Fibroblast of the aortic adventitia (primary cell): ENCODE data around the gene FAM50A.

GRCh38 chrX:154012696-154012833, 7.1 kb downstream of the IRAK1 start:
- CAGE, long polyA plus RNA, result no peak

DNA sequence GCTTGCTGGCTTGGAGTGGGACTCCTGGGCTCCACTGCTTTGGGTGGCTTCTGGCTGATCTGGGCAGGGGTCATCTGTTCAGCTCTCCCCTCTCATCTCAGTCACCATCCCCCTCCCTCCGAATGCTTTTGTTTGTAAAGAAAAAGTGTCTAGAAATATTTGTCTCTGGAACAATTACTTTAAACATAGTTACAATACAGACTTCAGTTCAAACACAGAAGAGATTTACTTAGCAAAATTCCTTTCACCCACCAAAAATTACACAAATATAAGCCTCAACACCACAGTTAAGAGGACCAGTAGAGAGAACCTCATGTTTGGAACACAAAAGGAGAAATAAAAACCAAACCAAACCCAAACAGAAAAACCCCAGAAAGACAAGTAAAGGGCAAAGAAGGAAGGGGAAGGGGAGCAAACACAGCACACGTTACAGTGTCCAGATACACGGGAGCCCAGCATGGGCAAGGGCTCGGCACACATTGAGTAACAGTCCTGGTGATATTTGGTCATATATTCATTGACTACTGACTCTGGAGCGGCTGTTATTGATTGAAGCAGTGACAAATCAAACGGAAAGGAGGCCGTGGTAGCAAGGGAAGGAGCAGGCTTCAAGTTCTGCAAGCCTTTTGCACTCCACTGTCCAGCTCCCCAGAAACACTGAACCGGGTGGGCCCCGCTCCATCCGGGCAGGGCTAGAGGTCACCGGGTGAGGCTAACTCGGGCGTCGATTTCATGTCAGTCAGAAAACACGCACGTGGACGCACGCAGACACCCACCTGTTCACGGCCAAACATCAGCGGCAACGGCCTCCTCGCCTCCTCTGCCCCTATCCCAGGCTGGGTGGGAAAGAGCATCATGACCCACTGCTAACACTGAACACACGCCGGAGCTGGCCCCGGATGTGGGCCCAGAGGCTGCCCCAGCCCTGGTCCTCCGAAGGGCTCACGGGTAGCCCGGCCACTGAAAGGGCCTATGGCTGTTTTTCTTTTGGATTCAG, 3.6 kb upstream of the IRAK1 start:
- CAGE, long polyA plus RNA, result no peak

DNA sequence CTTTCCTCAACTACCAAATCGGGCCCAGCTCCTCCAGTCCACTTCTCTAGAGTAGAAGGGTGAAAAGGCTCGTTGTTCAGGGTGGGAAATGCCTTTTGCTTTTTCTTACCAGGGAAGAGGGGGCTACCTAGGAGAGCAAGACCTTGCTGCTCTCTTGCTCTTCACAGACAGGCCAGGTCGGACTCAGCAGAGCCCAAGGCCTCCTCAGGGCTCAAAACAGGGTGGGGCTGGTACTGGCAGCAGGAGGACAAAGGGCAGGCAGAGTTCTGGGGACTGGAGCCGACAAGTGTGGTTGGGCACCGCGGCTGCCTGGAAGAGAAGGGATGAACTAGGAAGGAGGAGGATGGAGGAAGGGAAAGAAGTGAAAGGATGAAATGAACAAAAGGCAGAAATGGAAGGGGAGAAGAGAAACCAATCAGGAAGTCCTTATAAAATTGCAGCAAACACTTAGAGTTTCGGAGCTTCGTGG, 9.1 kb upstream of the IRAK1 start:
- CAGE, long polyA plus RNA, result no peak

DNA sequence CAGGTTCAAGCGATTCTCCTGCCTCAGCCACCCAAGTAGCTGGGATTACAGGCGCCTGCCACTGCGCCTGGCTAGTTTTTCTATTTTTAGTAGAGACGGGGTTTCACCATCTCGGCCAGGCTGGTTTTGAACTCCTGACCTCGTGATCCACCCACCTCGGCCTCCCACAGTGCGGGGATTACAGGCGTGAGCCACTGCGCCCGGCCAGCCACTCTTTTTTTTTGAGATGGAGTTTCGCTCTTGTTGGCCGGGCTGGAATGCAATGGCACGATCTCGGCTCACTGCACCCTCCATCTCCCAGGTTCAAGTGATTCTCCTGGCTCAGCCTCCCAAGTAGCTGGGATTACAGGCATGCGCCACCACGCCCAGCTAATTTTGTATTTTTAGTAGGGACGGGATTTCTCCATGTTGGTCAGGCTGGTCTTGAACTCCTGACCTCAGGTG, 32.9 kb upstream of the IRAK1 start:
- CAGE, long polyA plus RNA, result no peak

- CAGE, long polyA plus RNA, result no peak
These were observed 14.2 kb downstream of the MECP2 start for GRCh38 chrX:154083115-154083863.

DNA sequence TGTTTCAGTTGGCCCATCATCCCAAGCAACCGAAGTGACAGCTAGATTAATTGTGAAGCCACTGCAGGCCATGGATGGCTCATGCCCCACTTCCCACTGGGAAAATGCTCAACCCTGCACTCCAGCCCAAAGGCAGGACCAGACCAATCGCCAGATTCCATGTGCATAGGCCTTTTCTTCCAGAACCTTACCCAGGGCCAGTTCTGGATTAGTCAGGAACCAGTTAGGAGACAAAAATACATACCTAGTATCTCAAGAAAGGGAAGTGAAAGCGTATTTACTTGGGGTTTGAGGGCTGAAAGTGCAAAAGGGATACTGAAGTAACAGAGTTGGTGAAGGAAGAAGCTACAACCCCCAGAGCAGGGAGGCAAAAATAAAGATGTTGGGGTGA, 38.1 kb downstream of the TKTL1 start:
- CAGE, long polyA plus RNA, result no peak

- CAGE, long polyA plus RNA, result no peak
These were observed 14.0 kb downstream of the FLNA start for GRCh38 chrX:154360492-154360846.

- CAGE, long polyA plus RNA, result no peak
These were observed 9.3 kb downstream of the FLNA start for GRCh38 chrX:154365004-154365690.

- CAGE, long polyA plus RNA, result no peak
These were observed 6.7 kb downstream of the FLNA start for GRCh38 chrX:154367569-154368286.

DNA sequence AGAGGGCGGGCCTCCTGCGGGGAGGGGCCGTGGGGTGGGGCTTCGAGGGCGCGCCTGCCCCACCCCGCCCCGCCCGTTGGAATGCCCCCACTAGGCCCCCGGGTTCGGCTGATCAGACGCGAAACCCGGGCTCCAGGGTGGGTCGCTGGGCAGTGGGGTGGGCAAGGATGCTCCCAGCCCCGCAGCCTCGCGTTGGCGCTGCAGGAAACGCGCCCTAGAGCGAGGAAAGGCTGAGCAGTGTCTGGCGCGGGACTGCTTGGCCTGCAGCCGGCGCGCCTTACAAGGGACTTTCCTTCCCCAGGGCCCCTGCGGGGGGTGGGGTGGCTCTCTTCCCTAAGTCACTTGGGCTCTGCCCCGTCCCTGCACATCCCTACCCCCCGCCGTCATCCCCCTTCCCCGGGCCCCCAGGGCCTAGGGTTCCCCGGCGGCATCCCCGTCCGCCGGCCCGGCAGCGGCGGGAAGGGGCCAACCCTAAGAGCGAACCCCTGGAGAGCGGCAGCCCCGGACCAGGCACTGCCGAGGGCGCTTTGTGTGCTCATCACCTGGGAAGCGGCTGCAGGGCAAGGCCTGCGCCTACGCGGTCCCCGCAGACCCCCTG, 2.9 kb downstream of the FLNA start:
- CAGE, long polyA plus RNA, result no peak

DNA sequence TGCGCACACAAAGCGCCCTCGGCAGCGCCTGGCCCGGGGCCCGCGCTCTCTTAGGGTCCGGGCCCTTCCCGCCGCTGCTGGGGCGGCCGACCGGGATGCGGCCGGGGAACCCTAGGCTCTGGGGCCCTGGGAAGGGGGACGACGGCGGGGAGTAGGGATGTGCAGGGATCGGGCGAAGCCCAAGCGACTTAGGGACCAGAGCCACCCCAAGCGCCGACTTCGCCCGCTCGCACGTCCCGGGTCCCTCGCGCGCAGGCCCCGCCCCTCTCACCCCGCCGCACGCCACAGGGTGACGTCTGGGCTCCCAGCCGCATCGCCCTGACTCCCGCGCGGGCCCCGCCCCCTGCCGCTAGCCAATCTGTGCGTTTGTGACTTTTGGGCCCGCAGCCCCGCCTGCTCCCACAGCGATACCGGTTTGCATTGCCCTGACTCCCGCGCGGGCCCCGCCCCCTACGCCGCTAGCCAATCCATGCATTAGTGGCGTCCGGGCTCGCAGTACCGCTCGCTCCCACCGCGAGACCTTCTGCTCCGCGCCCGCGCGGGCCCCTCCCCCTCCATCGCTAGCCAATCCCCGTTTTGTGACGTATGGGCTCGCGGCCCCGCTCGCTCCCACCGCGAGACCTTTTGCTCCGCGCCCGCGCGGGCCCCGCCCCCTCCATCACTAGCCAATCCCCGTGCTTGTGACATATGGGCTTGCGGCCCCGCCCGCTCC, 533 bp upstream of the EMD start:
- CAGE, long polyA plus RNA, result no peak

DNA sequence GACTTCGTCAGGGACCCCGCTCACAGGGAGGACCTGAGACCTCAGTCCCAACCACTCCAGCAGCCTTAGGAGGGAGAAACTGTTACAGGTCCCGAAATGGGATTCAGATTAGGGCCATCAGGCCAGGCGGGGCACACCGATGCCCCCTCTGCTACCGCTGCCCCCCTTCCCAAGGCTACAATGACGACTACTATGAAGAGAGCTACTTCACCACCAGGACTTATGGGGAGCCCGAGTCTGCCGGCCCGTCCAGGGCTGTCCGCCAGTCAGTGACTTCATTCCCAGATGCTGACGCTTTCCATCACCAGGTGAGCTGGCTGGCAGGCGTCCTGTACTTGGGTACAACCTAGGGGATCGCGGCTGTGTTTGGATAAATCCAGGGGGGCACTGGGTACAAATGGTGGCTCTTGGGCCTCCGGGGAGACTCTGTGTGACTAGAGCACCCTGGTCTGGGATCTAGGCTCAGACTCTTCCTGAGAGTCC, 1.0 kb downstream of the EMD start:
- CAGE, long polyA plus RNA, result no peak

GRCh38 chrX:154412379-154413106, 1.2 kb downstream of the TAFAZZIN start:
- CAGE, long polyA plus RNA, result no peak

- CAGE, long polyA plus RNA, result no peak
These were observed 3.0 kb upstream of the FAM50A start for GRCh38 chrX:154440932-154441254.

- CAGE, long polyA plus RNA, result no peak
These were observed at the start of gene FAM50A for GRCh38 chrX:154443539-154444878. Gene FAM50A (plus strand): TSS chrX:154444141.

- CAGE, long polyA plus RNA, result no peak
These were observed 2.4 kb downstream of the FAM50A start for GRCh38 chrX:154446247-154446800.

GRCh38 chrX:154467440-154468233, 9.6 kb downstream of the PLXNA3 start:
- CAGE, long polyA plus RNA, result no peak

DNA sequence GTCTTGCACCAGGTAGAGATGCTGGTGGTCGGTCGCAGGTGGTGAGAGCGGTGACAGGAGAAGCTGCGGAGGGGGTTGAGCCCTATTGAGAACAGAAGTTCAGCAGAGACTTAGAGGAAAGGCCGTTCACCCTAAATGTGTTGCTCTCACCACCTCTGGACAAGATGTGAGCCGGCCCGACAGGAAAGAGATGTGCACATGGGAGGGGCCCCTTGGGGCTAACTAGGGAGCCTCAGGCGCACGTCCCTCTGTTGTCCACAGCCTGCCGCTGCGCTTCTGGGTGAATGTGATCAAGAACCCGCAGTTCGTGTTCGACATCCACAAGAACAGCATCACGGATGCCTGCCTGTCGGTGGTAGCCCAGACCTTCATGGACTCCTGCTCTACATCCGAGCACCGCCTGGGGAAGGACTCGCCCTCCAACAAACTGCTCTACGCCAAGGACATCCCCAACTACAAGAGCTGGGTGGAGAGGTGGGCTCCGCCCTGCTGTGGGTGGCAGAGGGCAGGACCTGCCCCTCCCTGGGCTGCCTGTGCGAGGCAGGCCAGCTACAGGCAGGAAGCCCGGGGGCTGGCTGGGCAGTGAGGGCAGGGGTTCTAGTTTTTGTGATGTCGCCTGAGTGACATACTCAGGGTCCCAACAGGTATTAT, 8.1 kb downstream of the LAGE3 start:
- CAGE, long polyA plus RNA, result no peak

DNA sequence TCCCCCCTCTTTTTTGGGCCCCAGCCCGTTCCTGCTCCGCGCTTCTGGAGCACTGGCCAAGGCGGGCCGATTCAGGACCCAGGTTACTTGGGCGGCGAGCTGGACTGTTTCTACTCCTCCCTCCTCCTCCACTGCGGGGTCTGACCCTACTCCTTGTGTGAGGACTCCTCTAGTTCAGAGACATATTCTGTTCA, 302 bp downstream of the IKBKG start:
- CAGE, long polyA plus RNA, result no peak

DNA sequence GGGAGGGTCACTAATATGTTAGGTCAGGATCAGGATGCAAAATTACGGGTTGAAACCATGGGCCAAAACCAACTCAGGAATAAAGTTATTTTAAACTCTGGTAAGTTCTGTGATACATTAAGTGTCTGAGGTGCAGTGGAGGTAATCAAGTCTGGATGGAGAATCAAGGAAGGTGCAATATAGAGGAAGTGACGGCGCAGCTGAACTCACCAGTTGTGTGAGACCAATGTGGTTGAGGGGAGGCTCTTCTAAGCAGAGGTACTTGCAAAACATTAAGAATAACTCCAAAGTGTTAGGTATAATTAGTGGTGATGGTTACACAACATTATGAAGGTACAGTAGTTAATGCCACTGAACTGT, 19.7 kb downstream of the GAB3 start:
- CAGE, long polyA plus RNA, result no peak